AG09309 (cell line): ENCODE results near the genes PPP2R3A and ESYT3.

DNA sequence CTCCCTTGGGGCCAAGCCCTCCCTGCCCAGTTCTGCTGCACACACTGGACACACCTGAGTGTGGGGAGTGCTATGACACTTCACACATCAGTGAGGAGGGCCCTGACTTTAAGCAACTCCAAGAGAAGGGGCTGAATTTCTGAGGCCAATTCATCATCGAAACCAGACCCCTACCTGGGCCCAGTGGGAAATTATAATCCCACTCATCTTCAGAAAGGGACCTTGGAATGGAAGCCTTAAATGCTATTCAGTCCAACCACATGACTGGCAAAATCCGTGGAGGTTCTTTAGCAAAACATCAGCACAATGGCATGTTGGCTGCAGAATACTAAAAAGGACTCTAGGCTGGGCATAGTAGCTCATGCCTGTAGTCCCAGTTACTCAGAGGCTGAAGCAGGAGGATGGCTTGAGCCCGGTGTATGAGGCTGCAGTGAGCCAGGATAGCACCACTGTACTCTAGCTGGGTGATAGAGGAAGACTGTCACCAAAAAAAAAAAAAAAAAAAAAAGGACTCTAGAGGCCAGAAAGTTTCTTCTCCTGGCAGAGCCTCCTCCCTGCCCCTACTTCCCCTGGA is 60.5 kb upstream of the RYK start:
- RRBS: no CpG with 5 or more reads among the region's 3 CpGs

- RRBS: no CpG with 5 or more reads among the region's 6 CpGs
Observed at GRCh38 chr3:134328103-134328563, 46.1 kb downstream of the AMOTL2 start.

DNA sequence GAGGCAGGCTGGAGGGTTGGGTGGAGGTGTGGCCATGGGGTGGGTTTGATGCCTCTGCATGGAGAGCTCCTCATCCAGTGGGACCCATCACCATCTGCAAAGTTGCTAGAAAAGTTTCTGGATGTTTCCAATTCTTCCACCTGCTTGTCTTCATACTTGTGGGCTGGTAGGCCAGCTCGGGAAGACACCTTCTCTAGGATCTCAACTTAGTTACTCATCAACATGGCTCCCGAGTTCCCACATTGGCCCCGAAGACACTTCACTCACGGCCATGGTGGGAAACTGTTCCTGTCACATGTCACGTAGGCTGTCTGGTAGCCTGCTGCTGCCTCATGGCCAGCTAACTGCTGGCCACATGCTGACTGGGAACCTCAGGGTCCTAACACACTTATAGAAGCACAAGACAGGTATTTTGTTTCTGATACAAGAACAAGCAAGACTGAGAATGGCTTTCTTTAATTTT is 19.3 kb downstream of the AMOTL2 start:
- RRBS: no CpG with 5 or more reads among the region's 5 CpGs

DNA sequence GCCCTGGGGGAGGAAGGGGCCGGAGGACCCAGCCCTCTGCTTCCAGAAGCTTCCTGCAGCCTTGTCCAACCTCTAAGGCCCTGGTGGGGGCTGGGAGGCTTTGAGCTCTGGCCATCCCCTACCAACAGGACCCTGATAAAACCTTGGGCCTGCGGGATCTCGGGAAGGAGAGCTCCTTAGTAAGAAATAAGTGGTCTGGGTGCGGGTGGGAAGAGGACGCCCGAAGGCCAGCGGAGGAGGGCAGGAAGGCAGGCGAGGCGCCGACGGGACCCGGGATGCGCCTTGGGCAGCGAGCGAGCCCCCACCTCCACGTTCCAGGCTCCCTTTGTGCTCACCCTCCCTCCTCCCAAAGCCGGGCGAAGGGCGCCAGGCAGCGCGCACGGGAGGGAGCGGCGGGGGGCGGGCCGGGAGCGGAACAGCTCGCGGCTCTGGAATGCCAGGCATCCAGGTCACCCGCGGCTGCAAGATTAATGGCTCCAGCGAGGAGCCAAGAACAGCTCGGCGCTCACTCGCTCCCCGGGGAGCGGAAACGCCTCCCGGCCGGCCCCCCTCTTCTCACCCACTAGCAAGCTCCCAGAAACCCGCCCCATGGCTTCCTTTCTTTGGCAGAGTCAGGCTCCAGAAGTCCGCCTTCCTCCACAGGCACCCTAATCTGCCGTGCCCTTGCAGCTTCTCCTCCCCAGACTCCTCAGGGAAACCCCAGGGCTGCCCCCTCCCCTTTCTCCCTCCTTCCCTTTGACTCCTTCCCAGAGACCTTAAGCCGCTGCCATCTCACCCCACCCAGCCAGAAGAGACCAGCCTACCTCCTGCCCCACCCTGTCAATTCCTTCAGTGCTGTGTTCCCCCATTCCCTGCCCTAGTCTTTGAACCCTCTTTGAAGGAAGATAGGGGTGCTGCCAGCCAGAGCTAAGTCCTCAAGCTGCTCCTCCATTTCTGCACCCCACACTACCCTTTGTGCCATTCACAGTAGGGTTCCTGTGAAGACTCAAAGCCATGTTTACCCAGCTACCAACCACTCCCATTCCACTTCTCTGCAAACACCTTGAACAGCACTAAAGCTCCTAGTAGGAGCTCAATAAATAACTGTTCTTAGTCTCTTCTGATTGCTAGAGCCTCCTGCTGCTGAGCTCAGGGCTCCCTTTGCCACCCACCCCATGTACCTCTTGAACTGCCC is 10.0 kb downstream of the AMOTL2 start:
- RRBS: 2% methylated on average over 18 of the region's 44 CpGs

GRCh38 chr3:134486892-134487094 is 936 bp downstream of the CEP63 start:
- RRBS: no CpG with 5 or more reads among the region's 5 CpGs

- RRBS: no CpG with 5 or more reads among the region's 4 CpGs
Observed at GRCh38 chr3:134852988-134853475, 58.0 kb downstream of the EPHB1 start.

GRCh38 chr3:135965604-135966832 is at the start of gene PPP2R3A:
Gene PPP2R3A (plus strand): TSS chr3:135965728.
- RRBS: 2% methylated on average over 23 of the region's 109 CpGs

DNA sequence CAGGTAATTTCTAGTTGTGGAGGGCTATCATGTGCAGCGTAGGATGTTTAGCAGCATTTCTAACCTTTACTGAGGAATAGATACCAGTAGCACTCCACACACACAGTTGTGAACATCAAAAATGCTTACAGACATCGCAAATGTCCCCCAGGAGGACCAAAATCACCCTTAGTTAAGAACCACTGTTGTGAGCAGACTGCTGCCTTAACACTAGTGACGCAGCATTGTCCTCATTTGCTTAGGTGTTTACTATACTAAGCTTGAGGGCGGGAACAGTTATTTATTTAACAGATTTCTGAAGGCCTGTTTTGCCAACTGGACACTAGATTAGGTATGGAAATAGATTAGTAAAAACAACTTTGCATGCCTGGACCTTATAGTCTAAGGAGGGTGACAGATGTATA is 2.3 kb downstream of the PPP2R3A start:
- RRBS: no CpG with 5 or more reads among the region's 4 CpGs

DNA sequence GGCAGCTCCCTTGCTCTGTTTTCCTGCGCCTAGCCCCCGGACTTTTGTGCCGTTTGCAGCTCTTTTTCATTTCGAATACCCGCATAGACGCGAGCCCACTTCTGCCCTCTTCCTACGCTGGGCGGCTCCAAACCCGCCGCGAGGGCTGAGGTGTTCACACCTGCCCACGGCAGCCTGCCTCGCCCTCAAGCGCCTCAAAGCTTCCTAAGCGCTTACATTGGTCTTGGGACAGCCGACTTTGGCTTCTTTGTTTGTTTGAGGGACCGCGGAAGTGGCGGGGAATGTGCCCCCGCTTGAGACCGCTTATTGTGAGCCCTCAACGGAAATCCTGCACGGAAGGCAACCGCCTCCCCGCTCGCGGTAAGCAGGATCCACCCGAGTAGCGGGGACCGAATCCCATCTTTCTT is 7.7 kb downstream of the SOX14 start:
- RRBS: no CpG with 5 or more reads among the region's 31 CpGs

GRCh38 chr3:138088322-138089087 is 26.9 kb downstream of the DZIP1L start:
- RRBS: no CpG with 5 or more reads among the region's 6 CpGs

- RRBS: no CpG with 5 or more reads among the region's 2 CpGs
Observed at GRCh38 chr3:138113312-138113765, 2.1 kb downstream of the DZIP1L start.

- RRBS: no CpG with 5 or more reads among the region's 9 CpGs
Observed at GRCh38 chr3:138114352-138114903, 980 bp downstream of the DZIP1L start.

GRCh38 chr3:138247808-138248243 is 60.7 kb downstream of the ARMC8 start:
- RRBS: no CpG with 5 or more reads among the region's 3 CpGs

GRCh38 chr3:138360391-138360983 is 12.1 kb downstream of the MRAS start:
- RRBS: no CpG with 5 or more reads among the region's 6 CpGs

DNA sequence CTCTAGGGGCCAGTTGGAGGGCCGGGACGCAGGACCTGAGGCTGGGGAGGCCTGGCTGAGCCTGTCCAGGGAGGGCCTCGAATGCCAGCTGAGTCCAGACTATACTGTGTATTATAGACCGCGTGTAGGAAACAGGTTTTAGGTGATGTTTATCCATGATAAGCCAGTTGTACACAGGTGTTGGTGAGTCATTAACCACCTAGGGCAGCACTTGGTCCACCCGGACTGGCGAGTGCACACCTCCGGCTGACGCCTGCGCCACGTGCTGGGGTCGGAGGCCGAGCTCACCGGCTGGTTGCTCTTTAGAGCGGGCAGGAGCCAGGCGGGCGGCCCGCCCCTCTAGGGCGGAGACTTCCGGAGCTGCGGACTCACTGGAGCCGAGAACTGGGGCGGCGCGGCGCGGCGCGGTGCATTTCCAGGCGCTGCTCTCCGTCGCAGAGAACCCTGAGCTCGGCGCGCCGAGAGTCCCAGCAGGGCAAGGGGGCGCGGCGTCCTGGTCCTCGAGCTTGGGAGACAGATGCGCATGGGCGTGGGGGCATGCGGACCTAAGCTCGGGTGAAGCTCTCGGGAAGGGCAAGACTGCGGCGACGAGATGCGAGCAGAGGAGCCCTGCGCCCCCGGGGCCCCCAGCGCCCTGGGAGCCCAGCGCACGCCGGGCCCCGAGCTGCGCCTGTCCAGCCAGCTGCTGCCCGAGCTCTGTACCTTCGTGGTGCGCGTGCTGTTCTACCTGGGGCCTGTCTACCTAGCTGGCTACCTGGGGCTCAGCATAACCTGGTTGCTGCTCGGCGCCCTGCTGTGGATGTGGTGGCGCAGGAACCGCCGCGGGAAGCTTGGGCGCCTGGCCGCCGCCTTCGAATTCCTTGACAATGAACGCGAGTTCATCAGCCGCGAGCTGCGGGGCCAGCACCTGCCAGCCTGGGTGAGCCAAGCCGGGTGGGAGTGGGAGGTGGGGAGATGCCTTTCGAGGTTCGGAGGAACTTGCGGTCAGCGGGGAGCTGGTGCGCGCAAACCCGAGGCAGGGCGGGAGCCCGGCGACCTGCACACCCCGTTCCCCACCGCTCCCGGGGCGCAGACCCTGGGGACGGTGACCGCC is at the start of gene ESYT3:
Gene ESYT3, plus strand, starts transcription at position 410 of the 1,093 bp plus-strand sequence.
- RRBS: 3% methylated on average over 25 of the region's 93 CpGs

DNA sequence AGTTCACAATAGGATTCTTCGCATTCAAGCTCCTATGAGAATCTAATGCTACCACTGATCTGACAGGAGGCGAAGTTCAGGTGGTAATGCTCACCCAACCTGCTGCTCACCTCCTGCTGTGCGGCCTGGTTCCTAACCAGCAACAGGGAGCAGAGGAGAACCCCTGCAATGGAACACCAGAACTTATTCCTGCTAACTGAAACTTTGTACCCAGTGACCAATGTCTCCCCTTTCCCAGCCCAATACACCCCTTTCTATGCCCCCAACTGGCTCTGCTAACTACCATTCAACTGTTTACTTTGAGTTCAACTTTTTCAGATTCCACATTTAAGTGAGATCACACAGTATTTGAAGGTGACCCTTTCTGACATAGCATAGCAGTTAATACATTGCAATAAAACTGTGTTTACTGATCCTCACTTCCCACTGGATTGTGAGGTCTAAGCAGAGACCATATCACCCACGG is 84.2 kb downstream of the PIK3CB start:
- RRBS: no CpG with 5 or more reads among the region's 4 CpGs

DNA sequence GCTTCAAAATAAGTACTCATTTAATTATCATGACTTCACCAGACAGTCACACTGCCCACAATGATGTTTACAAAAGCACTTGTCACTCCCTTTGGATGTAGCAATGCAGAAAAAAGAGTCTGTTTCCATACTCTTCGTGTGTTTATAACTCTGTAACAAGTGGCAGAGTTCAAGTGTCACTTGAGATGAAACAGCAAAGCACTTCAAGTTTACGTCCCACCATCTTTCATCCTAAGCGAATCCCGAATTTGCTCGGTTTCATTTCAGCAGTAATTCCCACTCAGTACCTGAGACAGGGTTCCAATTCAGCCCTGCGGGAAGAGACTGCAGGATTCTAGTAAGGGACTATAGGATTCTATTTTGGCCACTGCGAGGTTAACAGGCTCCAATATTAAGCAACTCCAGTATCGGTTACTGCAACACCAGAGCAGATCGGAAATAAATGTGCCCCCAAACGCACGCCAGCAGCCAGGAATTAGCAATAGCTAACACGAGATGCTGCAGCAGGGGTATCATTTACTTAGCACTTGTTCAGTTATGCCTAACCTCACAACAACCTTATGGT is 1.1 kb downstream of the PIK3CB start:
- RRBS: no CpG with 5 or more reads among the region's 12 CpGs

DNA sequence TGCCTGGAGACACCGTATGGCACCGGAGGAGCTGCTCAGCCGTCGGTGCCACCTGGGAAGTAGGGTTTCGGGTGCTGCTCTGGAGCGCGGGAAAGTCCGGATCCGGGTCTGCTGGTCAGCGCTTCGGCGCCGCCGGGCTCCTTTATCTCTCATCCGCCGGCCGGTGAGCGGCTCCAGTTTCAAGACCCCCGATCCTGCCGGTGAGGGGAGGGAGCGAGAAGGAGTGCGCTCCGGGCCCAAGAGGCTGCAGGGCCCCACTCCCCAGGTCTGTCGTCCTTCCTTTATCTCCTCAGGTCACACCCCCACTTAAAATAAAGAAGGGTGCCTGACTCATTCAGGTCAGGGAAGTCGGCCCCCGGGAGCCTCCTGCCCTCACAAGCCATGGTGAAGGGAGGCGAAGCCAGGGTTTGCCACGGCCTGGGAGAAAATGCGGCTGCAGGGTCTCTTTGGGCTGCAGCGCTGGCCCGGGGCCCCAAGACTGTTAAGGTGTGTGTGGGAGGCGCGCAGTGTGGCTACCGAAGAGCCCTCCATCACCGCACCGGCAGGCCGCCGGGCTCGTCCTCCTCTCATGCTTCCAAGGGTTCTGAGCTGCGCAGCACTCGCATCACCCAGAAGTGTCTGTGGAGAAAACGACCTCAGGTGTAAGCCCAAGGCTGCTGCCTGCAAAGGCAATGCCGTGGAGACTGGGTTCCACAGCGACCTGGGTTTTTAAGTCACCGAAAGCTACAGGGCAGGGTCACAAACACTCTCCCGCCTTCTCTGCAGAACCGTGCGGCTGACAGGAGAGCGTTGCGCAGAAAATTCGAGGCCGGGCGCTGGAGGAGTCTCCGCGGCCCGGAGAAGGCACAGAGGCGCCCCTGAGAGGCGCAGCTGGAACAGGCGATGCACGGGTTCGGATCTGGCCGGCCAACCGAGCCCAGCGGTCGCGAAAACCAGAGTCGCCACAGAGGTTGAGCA is 8.8 kb downstream of the FOXL2 start:
- RRBS: 7% methylated on average over 24 of the region's 67 CpGs

DNA sequence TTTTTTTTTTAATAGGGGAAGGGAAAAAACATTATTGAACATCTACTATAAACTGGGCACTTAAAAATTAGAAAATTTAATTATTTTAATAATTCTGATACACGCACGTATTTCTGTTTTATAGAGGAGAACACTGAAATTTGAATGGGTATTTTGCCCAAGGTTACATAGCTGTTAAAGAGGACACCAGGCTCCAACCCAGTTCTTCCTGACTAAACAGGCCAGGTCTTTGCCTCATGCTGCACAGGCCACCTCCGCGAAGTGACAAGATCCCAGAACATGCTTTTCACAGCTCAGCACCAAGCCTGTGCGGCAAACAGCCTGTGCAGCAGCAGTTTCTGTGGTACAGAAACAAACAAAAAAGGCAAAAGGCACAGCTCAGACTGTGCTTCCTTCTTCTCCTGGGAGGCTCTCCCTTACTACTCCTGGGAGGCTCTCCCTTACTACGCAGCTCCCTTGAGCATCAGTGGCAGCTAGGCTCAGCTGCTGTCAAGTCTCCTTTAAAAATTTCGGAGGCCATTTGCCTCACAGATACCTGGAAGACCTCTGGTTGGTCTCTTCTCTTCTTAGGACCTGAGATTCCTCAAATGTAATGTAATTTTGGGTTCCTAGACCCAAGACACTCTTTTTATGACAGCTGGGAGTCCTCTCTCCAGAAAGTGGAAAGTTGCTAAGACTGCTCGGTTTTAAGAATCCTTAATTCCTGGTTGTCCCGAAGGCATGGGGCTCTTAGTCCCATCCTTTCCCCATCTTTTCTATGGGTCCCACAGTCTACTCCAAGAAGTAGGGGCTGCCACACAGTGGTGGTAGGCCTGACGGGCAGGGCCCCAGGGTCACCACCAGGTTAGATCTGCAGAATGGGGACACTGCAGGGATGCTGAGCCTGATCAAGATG is 6.3 kb downstream of the FOXL2 start:
- RRBS: no CpG with 5 or more reads among the region's 10 CpGs

- RRBS: no CpG with 5 or more reads among the region's 20 CpGs
Observed at GRCh38 chr3:138947535-138948252, 677 bp downstream of the FOXL2NB start.